ENCODE results near the gene SLMAP.

DNA sequence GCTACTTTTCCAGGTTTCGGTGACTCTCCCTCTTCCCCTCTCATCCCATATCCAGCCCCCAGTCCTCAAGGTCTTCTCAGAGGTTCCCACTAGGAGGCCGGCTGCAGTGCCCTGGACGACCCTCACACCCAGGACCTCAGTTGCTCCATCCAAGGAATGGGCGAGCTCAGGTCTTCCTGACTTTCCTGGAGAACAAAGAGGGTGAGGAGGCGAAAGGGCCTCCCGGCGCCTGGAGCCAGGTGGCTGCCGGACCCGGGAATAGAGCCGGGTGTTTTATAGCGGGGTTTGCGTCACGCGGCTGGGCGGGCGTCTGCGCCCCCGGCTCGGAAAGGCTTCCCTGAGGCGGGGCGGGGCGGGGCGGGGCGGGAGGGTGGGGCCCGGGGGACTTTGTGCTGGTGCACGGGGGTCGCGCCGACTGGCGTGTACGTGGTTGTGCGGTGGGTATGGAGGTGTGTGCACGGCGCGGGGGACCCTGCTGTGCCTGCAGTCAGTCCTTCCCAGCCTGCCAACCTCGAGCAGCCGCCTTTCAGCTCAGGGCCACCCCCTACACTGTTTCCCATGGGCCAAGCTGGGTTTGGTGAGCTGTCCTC lies 4.6 kb upstream of the PRKCD start:
- RRBS, result 5% methylated on average over 9 of the region's 37 CpGs

- RRBS, result no CpG with 5 or more reads among the region's 1 CpG
These were observed 10.5 kb downstream of the PRKCD start for GRCh38 chr3:53171548-53171955.

DNA sequence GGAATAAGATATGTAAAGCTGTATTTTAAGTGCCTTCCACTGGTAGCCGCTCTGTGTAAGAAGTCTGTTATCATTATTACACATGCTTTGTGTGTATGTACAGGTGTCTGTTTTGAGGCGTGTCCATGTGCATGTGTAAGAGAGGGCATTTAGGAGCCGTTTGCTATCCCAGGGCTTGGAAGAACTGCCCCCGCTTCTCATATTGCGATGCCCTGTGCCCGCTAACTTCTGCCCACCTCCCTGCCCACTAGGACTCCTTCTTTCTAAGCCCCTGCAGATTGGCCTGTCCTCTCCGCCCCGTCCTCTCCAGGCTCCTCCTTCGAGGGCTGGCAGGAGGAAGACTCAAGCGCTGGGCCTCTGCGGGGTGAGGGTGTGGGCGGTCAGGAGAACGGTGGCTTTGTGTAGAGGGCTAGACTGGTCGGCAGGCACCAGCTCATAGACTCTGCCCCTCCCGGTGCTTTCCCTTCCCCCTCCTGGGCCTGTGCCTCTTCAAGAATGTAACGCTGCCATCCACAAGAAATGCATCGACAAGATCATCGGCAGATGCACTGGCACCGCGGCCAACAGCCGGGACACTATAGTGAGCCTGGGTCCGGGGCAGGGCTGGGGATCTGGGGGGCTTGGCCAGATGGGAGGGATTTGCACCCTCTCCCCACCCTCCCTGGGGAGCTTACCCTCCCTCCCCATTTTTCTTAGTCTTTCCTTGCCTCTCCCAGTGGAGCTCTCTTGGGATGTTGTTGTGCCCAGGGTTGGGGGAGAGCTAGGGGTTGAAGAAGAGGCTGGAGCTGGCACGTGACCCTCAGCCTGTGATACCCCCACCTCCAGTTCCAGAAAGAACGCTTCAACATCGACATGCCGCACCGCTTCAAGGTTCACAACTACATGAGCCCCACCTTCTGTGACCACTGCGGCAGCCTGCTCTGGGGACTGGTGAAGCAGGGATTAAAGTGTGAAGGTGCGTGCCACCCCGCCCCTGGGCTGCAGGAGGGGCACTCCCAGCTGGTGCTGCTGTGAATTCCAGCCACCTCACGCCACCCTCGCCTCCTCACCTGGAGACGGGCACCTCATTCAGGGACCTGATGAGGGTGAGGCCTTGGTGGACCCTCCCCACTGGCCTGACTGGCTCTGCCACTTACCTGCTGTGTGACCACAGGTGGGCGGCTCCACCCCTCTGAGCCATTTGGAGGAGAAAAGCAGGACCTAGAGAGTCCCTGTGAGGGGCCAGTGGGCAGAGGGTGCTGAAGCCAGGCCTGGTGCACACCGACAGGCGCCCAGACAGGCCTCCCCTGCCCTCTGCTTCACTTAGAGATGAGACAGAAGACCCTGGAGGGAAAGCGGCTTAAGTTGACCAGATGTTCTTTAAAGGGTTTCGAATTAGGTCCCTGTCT lies 22.1 kb downstream of the PRKCD start:
- RRBS, result 77% methylated on average over 5 of the region's 38 CpGs

DNA sequence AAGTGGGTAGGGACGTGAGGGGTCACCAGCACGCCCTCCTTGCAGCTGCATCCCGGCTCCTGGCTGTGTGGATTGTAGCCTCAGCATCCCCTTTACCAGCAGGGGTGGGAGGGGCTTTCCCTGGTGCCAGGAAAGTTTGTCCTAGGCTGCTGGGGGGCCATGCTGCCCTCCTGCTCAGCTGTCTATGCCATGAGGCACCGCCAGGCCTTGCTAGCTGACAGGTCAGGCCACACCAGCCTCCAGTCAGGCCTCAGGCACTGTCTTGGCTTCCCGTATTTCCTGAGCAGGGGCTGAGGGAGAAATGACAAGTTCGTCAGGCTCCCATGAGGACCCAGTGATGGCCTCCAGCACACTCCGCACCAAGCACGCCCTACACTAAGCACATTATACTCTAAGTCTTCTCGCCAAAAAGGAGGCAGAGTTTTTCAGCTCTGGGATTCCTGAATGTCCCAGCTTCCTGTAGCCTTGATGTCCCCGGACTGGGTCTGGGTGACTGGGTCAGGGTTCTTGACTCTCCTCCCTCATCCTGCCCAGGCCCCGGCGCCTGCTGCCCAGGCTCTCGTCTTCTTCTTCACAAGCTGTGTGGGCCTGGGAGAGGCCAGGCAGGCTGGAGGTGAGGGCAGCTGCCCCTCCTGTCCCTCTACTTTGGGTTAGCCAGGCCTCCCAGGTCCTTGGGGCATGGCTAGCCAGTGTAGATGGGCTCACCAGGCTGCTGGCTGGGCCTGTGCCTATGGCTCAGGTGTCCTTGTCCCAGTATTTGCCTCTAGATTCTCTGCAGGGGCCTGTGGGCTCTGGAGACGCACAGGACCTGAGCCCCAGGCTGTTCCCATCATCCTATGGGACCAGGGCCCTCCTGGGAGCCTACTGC lies 32.0 kb downstream of the TKT start:
- RRBS, result 68% methylated on average over 2 of the region's 14 CpGs

- RRBS, result no CpG with 5 or more reads among the region's 31 CpGs
These were observed 1.2 kb downstream of the TKT start for GRCh38 chr3:53254206-53255378.

GRCh38 chr3:53371191-53371464 lies 23.8 kb upstream of the DCP1A start:
- RRBS, result no CpG with 5 or more reads among the region's 8 CpGs

DNA sequence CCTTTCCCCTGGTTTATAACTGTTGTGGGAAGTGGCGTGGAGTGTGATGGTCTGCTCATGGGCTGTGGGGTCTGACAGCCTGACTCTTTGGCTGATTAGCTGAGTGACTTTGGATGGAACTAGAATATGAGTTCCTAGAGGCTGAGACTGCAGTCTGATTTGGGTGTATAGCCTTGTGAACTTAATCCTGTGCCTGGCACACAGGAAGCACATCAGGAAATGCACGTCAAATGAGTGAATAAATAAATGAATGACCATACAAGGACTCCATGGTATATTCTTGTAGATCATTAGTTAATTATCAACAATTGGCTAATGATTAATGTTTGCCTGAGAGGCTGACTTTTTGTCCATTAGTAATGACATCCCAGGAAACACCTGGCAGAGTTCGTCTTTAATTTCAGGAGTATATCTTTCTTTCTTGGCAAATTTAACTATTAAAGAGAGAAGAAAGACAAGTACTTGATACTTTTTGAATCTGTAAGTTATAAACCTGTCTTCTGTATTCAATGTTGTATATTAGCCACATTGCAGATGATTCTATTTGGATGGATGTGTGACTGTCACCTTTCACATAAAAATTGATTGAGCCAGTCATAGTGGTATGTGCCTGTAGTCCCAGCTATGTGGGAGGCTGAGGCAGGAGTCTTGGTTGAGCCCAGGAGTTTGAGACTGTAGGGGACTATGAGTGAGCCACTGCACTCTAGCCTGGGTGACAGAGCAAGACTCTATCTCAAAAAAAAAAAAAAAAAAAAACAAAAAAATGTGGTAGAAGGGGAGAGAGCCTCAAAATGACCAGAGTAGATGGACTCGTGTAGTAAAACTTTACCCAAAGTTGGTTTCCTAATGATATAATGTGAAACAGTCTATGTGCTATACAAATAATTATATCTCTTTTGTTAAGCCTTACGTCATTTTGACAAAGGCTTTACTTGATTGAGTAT lies 12.2 kb downstream of the CACNA1D start:
- RRBS, result no CpG with 5 or more reads among the region's 5 CpGs

- RRBS, result no CpG with 5 or more reads among the region's 6 CpGs
These were observed 26.2 kb upstream of the LRTM1 start for GRCh38 chr3:54953968-54954533.

DNA sequence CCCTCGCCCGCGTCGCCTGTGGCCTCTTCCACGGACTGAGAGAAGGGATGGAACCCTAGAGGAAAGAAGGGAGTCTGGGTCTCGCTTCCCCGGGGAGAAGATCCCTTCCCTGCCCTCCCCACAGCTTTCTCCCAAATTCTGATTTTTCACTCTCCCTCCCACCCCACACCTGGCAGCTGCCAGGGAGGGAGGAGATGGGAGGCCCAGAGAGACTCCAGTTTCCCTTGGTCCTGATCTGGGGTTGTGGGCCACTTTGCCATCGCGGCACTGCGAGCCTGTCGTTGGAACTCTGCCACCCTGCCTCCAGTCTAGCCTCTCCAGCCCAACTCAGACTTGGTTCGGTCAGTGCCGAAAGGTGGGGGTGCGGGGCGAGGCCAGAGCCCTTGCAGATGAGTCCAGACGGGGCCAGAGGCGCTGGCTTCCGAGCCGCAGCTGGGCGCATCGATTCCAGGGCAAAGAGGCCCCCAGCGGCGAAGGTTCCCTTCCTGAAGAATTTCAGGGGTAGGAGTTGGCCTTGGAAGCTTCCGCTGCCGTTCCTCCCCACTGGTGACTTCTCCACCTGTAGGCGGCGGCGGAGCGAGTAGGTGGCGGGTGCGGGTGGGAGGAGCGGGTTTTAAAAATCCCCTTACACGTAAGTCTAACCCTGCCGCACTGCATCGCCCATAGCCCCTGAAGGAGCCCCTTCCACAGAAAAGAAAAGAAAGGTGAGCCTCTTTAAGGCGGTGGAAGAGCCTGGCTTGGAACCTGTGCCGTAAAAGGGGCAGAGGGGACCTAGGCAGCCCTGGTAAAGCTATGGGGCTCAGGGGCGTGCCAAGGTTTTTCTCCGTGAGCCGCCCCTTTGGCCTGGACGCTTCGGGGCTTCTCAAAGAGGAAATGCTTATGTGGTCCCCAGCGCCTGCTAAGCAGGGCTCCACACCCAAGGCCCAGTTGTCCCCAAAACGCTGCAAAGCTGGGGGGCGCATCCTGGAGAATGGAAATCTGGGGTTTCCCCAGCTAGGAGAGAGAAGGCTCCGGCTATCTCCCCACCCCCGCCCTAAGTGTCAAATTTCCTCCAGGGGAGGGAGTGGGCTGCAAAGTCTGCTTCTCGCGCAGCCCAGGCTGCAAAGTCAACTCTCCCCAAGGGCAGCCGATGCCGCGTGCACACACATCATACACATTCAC lies 5.0 kb downstream of the WNT5A start:
- RRBS, result no CpG with 5 or more reads among the region's 52 CpGs

- RRBS, result no CpG with 5 or more reads among the region's 3 CpGs
These were observed 1.9 kb downstream of the TASOR start for GRCh38 chr3:56681050-56681582.

GRCh38 chr3:56917427-56918015 lies 115.8 kb upstream of the ARHGEF3 start:
- RRBS, result no CpG with 5 or more reads among the region's 5 CpGs

GRCh38 chr3:57130650-57131544 lies 34.3 kb downstream of the IL17RD start:
- RRBS, result 59% methylated on average over 7 of the region's 16 CpGs

DNA sequence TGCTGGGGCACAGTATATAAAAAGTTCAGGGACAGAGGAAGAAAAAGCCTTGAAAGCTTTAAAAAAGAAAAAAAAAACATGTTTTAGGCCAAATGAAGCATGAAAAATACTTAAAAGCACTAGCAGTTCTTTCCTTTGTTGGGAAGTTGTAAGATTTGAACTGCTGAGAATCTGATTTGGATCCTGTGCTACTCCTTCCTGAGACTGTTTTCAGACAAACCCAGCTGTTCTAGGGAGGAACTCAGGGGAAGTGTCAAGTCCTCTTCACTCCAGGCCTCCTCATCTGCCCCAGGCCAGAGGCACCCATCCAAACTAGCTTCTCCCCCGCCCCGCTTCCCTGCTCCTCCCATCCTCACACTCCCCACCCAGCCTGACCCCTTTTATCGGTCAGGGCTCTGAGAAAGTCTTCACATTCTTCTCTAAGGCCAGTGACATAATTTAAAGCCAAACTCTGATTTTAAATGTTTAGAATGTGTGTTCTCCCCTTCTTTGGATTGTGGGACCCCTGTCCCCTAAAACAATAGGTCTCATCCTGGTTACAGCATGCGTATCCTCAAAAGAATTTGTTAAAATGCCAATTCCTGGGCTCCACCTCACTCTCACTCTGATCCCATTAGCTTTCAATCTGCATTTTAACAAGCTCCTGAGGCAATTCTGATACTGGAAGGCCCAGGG lies 4.8 kb downstream of the IL17RD start:
- RRBS, result no CpG with 5 or more reads among the region's 4 CpGs

DNA sequence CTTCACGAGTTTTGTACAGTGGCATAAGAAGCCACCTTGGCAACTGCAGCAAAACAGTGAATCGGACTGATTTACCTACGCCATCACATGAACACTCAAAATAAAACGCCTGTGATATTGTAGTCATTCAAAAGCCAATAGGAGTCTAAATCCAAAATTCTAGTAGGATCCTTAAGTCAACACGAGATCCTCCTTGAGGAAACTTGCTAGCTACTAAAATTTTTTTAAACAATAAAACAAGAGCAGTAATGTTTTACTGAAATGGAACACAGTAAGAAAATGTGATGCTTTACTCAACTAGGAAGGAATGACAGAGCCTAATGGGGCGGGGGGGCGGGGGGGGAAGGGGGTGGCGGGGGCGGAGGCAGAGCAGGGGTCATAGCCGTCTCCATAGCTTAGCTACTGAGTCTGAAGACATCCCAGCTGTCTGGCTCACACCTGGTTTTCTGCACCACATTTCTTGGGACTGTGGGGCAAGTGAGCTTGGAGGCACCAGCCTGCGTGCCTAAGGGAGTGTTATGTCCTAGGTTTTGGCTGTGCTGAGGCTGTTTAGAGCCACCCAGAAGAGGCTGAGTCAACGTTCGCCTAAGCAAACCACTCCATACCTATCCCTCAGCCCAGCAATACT lies 1.6 kb downstream of the IL17RD start:
- RRBS, result no CpG with 5 or more reads among the region's 13 CpGs

DNA sequence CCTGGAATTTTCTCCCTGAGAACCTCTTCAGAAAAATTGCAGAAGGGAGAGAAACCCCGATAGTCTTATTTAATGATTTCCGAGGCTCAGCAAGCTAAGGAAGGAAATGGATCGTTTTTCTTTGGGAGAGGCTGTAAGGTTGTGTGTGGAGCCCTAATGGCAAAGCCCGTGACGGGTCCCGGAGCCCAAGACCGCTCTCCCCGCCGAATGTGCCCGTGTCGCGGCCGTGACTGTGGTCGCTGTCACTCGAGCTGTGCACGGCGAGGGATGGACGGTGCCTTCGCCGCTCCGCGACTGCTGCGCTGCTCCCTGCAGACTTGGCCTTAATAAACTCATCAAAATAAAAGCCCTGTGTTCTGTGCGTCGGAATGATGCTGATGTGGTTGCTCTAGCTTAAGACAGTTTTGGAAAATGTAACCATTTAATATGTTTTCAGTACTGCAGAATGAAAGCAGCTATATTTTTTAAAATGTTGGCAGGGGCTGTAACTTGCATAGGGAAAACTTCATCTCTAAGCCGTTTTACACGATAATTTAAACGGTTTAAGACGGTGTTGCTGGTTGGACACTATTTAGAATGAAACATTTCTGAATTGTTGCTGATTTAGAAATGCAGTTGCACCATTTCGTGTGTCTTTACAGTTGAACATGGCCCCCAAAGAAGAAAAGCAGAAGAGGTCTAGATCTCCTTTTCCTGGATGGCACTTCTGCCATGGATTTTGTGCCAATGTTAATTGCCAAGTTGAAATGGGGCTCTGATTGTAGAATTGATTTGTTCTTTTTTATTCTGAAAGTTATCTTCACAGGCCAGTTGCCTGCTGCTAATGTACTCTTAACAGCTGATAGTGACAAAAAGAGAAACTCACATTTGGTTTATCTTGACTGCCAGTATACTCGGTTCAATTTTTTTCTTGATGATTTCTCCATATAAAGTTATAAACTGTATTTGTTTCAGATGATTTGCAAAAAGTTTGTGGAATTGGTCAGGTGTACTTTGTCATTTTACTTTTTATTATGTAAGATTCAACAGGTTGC lies 1.1 kb downstream of the APPL1 start:
- RRBS, result no CpG with 5 or more reads among the region's 31 CpGs

DNA sequence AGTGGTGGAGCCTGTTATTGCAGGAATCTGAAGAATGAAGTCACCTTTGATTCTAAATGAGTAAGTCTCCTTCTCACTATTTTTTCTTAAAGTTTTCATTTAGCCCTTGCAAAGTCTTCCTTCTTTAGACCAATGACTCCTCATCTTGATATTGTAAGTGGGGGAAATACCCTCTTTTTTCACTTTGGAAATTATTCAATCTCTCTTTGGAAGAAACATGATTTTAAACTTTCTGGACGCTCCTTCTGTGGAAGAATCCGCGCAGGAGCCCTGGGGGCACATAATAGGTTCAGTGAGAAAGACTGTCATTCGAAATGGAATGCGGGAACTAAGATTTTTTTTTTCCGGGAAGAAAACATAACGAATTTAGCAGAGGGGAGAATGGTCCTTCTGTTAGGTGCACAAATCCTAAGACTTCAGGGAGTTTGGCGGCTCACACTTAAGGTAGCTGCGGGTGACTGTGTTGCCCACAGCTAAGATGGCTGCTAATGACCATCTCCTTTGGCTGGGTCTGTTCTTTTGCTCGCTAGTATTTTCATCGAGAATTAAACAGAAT lies 605 bp upstream of the SLMAP start:
- RRBS, result no CpG with 5 or more reads among the region's 11 CpGs

DNA sequence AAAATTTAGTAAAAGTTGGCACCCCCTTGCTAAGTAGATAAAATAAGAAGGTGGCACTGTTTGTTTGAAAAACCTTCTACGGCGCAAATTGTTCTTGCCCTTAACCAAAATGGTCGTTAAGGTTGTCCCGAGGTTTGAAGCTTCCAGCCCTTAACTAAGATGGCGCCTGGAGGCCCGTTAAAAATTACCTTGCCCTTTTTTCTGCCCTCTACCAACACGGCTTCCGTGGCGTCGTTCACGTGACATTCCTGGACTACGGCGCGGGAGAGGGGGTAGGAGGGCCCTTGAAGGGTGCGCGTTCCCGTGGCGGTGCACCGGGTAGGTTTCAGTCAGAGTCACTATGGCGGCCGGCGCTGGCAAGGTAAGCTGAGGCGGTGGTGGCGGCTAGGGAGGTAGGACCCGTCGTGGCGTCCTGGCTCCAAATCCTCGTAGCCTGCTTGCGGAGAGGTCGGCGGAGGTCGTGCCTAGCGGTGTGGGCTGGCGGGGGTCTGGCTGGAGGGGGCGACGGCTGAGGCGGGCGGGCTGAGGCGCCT lies at the start of gene SLMAP:
SLMAP (plus strand) TSS at position 328 of the 533 bp plus-strand sequence.
- RRBS, result no CpG with 5 or more reads among the region's 39 CpGs

GRCh38 chr3:57782889-57783705 lies 27.0 kb downstream of the SLMAP start:
- RRBS, result no CpG with 5 or more reads among the region's 4 CpGs

DNA sequence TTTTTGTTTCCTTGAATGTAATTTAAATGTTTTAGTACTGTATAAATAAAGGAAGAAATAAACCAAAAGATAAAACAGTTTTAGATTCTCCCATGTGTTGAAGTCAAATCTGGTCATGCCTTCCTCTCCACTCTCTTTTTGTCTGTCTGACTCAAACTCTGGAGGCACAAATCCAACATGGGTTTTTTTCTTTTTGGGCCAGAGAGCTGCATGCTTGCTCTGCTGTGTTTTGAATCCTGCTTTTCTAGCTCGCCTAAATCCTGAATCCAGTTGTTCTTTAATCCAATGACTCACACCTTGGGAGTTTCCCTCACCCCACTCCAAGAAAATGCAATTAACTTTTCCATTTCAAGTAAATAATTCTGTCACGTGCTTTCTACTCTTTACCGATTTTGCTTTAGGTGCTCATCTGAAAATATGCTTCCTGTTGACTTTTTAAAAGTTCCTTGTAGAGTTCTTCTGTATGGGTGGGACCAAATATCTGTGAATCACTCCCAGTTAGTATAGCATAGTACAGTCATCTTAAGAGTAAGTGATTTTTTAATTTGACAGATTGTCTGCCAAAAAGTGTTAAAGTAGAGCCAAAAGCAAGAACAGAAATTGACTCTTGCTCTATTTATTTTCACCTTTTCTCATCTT lies 47.5 kb downstream of the SLMAP start:
- RRBS, result no CpG with 5 or more reads among the region's 3 CpGs

DNA sequence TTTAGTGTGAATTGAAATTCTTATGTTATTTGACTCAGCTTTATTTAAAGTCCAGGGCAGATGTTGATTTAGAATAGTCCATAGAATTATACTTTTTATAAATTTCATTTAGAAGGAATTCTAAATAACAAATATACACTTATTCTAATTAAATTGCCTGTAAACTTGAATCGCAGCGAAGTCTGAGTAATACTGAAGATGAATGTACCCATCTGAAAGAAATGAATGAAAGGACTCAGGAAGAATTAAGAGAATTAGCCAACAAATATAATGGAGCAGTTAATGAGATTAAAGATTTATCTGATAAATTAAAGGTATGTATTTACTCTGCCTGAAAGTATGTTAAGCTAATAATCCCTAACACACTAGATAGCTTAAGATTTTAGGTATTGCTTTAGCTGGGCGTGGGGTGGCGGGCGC lies 105.7 kb downstream of the SLMAP start:
- RRBS, result no CpG with 5 or more reads among the region's 5 CpGs